ENCODE measurements around the genes EHD1, SYVN1 and CAPN1.

- PRO-cap, 2 experiments, result no peak in any of the 2 experiments
- RAMPAGE, long total RNA, 5 experiments, result no peak in any of the 5 experiments
These were observed 89.1 kb downstream of the RPS6KA4 start for GRCh38 chr11:64447739-64448717.

GRCh38 chr11:64609148-64609819 lies 18.3 kb downstream of the SLC22A12 start:
- PRO-cap, 2 experiments, result peak in 1 of 2 experiments; most common plus-strand start chr11:64609681 (in 1)
- RAMPAGE, long total RNA, 5 experiments, result no peak in any of the 5 experiments

- PRO-cap, 2 experiments, result no peak in any of the 2 experiments
- RAMPAGE, long total RNA, 5 experiments, result no peak in any of the 5 experiments
These were observed 28.8 kb downstream of the SLC22A12 start for GRCh38 chr11:64619726-64620275.

DNA sequence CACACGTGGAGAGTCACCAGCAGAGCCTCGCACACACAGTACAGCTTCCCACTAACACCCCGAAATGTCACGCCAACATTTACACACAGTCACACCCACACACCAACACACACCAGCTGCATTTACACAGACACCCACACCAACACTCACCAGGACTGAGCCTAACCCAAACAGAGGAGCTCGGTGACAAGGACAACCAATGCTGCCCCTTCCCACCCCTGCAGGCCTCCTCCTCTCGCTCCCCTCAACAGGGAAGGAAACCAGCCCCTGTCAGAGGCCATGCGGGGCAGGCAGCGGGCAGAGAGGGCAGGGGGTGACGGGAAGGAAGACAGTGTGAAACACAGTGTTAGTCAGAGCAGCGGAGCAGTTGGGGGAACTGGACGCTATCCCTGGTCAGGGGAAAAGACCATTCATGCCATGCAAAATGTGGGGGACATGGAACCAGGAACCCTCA lies 47.1 kb downstream of the NRXN2 start:
- PRO-cap, 2 experiments, result no peak in any of the 2 experiments
- RAMPAGE, long total RNA, 5 experiments, result no peak in any of the 5 experiments

DNA sequence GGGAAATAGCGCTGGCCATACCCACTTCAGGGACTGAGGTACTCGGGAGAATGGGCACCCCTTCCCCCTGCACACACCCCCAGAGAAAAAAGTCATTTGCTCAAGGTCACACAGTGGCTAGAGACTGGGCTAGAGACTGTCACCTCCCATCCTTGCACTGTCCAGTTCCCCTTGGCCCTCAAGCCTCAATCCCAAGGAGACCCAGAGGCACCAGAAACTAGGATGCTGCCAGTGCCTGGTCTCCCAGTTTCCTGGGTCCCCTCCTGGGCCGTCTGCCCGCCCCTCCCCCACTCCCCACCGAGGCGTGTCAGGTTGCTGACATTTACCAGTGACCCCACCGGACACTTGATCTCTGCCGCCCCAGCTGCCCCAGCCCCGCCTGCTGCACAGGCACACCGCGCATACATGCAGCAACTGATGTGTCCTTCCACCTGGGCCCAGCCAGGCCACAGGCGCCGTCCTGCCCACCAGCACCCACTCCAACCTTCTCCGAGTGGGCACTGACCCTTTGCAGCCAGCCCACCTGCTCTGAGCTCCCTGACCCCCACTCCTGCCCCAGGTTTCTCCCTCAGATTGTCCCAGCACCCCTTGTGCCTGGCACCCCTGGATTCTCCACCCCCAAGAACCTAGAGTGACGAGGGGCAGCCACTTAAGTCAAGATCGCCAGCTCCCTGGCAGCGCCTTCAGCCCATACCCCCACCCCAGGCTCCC lies 683 bp downstream of the PYGM start:
- PRO-cap, 2 experiments, result no peak in any of the 2 experiments
- RAMPAGE, long total RNA, 5 experiments, result no peak in any of the 5 experiments

- PRO-cap, 2 experiments, result no peak in any of the 2 experiments
- RAMPAGE, long total RNA, 5 experiments, result no peak in any of the 5 experiments
These were observed 4.3 kb upstream of the SF1 start for GRCh38 chr11:64782661-64782926.

DNA sequence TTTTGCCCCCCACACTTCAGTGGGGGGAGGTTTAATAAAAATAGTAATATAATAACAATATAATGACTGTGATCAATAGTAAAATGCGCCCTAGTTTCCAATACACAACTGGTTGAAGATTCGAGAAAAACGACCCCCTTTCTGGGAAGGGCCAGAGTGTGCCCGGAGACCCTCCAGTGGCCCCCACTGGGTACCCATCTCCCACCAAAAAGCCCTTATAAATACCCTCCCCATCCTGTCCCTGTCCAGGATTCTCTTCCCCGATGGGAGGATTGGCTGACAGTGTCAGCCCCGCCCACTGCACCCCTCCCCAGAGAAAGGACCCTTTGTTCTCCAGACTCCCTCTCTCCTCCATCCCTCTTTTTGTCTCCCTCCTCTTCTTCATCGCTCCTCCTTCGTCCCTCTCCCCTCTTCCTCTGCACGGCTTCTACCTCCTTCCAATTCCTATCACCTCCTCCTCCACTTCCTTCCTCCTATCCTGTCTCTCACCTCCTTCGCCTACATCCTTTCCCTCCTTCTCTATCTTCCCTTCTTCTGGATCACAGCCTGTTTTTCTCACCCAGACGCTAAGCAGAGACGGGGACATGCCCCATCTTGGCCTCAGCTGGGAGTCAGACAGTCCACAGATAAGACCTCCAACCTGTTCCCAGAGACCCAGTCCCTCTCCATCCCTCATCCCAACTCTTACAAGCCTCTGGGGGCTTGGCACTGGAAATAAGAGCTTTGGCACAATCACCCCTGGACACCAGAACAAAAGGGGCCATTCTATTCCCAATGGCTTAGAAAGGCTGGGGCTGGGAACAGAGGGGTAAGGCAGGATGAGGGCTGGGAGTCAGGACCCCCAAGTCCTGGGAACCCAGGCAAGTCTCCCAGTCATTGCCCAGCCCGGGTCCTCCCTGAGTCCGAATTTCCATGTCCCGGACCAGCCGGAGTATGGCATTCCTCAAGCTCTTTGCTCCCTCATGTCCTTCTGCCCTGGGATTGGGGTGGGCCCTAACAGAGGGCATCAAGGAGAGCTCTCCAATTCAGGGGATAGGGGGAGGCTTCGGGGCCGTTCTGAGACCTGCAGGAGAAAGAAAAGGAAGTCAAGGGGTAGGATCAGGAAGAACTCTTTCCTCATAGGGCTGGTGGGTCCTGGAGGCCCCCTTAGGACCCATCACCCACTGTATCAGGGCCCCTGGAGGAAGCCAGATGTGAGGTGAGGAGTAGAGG lies 13.5 kb upstream of the MEN1 start:
- PRO-cap, 2 experiments, result no peak in any of the 2 experiments
- RAMPAGE, long total RNA, 5 experiments, result no peak in any of the 5 experiments

- PRO-cap, 2 experiments, result no peak in any of the 2 experiments
- RAMPAGE, long total RNA, 5 experiments, result no peak in any of the 5 experiments
These were observed 3.8 kb upstream of the CDC42BPG start for GRCh38 chr11:64848226-64848673.

DNA sequence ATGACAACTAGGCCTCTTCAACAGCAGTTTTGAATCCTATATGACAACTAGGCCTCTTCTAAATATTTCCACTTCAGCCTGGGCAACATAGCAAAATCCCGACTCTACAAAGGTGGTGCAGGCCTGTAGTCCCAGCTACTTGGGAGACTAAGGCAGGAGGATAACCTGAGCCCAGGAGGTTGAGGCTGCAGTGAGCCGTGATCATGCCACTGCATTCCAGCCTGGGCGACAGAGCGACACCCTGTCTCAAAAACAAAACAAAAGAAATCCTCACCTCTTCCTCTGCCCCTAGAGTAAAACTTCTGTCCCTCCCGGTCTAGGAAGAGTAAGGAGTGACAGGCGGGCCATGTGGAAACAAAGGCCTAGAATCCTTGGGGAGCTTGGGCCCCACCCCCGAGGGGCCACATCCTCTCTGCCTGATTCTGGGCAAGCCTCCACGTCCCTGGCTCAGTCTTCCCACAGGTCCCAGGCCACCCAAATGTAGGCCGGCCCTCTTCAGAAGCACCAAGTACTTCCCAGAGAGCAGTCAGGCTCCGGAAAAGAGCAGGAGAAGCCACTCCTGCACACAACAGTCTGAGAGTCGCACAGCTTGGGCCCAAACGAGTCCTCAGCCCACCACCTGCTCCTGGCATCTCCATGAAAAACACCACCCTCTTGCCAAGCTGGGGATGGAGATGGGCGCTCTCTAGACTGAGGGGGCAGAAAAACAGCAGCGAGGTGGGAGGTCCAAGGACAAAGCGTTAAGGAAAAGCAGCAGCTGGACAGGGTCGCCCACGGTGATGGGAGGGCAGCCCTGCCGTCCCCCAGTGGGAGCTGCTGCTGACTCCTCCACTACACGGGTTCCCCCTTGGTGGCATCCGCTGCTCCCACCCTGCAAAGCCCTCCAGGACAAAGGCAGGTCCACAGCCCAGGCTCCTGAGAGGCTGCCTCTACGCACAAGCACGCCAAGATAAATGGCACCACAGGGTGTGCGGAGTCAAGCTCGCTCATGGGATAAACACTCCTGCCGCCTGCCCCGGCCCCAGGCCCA lies 15.5 kb downstream of the EHD1 start:
- PRO-cap, 2 experiments, result peak in 1 of 2 experiments; most common plus-strand start position 536 of the sequence (in 1)
- RAMPAGE, long total RNA, 5 experiments, result no peak in any of the 5 experiments

- PRO-cap, 2 experiments, result no peak in any of the 2 experiments
- RAMPAGE, long total RNA, 5 experiments, result no peak in any of the 5 experiments
These were observed 10.5 kb downstream of the EHD1 start for GRCh38 chr11:64867646-64868520.

GRCh38 chr11:64875463-64875724 lies 3.0 kb downstream of the EHD1 start:
- PRO-cap, 2 experiments, result no peak in any of the 2 experiments
- RAMPAGE, long total RNA, 5 experiments, result no peak in any of the 5 experiments

- PRO-cap, 2 experiments, result peak in 2 of 2 experiments; most common minus-strand start chr11:64878621 (in 2)
- RAMPAGE, long total RNA, 5 experiments, result no peak in any of the 5 experiments
These were observed at the start of gene EHD1 for GRCh38 chr11:64877666-64878740. Gene EHD1, minus strand, starts transcription at chr11:64878621.

DNA sequence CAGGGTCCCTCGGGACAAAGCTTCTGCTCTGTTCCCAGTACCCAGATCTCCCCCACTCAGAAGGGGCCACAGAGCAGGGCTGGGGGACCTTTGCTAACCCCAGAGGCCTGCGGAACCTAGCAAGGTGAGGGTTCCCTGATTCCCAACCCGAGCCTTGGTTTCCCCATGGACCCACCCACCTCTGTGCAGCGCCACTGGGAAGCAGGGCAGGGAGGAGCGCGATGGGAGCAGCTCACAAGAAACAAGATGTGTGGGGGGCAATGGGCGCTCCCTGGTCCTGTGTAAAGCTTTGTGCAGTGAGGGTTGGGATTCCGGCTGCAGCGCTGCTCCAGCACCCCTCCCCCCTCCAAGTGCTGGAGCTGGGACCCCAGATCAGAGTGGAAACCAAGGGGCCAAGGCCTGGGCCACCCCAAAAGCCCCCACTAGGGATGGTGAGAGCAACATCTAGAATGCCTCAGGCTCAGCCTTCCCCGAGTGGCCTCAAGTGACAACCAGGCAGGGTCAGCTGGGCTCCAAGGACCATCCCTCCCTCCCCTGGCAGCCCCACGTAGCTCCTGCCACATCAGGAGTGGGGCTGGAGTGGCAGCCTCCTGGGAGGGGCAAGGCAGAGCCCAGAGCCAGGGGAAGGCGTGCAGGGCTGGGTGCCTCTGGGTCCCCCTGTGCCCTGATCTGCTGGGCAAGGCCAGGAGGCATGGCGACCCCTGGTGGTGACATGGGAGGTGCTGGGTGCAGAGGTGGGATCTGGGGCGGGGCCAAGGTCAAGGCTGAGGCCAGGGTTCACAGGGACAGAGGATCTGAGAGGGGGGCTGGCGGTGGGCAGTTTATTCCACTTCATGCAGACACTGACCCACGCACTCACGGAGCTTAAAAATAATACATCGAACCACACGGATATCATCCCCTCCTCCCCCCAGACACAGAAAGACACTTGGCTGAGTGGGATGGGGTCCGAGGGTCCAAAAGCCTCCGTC lies 15.6 kb upstream of the EHD1 start:
- PRO-cap, 2 experiments, result no peak in any of the 2 experiments
- RAMPAGE, long total RNA, 5 experiments, result no peak in any of the 5 experiments

- PRO-cap, 2 experiments, result peak in 1 of 2 experiments; most common plus-strand start chr11:65041435 (in 1)
- RAMPAGE, long total RNA, 5 experiments, result no peak in any of the 5 experiments
These were observed 339 bp downstream of the SAC3D1 start for GRCh38 chr11:65041292-65041806.

DNA sequence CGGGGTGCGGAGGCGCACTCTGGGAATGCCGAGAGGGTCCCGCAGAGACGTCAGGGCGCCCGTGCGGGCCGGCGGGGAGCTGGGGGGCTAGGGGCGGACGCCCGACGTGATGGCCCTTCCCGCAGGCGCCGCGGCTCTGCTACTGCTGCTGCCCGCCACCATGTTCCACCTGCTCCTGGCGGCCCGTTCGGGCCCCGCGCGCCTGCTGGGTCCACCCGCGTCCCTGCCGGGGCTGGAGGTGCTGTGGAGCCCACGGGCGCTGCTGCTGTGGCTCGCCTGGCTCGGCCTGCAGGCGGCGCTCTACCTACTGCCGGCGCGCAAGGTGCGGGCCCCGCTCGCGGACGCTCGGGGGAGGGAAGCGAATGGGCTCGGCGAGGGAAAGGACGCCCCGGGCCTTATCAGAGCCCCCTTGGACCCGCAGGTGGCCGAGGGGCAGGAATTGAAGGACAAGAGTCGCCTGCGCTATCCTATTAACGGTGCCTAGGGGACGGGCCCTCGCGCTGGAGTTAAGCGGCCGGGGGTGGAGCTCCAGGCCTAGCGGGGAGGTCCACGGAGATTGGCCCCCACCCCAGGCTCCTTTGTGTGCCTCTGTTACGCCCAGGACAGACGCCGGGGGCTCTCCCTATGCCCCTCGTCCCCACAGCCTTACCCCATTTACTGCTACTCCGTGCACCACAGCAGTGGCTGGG lies 862 bp downstream of the TM7SF2 start:
- PRO-cap, 2 experiments, result peak in 1 of 2 experiments; most common plus-strand start position 361 of the sequence (in 1)
- RAMPAGE, long total RNA, 5 experiments, result start-site peak on the plus strand in 2 of 5 experiments, centred at positions 331 to 332 of the sequence, 45 to 51 reads per replicate

DNA sequence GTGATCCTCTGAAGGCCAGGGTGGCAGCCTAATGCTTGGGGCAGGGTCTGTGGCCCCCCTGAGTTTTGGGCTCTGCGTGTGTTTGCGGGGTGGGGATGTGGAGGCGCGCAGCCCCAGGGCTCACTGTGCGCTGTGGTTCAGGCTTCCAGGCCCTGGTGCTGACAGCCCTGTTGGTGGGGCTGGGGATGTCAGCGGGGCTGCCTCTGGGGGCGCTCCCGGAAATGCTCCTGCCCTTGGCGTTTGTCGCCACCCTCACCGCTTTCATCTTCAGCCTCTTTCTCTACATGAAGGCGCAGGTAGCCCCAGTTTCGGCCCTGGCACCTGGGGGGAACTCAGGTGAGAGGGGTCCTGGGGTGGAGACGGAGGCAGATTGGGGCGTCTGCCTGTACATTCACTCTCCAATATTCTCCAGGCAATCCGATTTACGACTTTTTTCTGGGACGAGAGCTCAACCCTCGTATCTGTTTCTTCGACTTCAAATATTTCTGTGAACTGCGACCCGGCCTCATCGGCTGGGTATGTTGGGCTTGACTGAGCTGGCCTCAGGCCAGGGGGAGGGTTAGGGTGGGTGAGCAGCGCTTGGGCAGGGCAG lies 1.5 kb downstream of the TM7SF2 start:
- PRO-cap, 2 experiments, result peak in 1 of 2 experiments; most common minus-strand start position 477 of the sequence (in 1)
- RAMPAGE, long total RNA, 5 experiments, result no peak in any of the 5 experiments

GRCh38 chr11:65134138-65134929 lies at the start of gene SYVN1:
Gene SYVN1, minus strand, starts transcription at chr11:65134519.
- PRO-cap, 2 experiments, result peak in 2 of 2 experiments; most common plus-strand start chr11:65134565 (in 2); most common minus-strand start chr11:65134519 (in 2)
- RAMPAGE, long total RNA, 5 experiments, result start-site peak on the minus strand in 2 of 5 experiments, at chr11:65134482-65134535 at its widest, 818 to 1,264 reads per replicate

- PRO-cap, 2 experiments, result peak in 2 of 2 experiments; most common plus-strand start chr11:65181910 (in 1); most common minus-strand start chr11:65181819 (in 2)
- RAMPAGE, long total RNA, 5 experiments, result start-site peak on the plus strand in 4 of 5 experiments, at chr11:65181677-65181972 at its widest, 34 to 1,501 reads per replicate
These were observed at the start of gene CAPN1 for GRCh38 chr11:65181480-65182043. Gene CAPN1, plus strand, starts transcription at chr11:65181928.

DNA sequence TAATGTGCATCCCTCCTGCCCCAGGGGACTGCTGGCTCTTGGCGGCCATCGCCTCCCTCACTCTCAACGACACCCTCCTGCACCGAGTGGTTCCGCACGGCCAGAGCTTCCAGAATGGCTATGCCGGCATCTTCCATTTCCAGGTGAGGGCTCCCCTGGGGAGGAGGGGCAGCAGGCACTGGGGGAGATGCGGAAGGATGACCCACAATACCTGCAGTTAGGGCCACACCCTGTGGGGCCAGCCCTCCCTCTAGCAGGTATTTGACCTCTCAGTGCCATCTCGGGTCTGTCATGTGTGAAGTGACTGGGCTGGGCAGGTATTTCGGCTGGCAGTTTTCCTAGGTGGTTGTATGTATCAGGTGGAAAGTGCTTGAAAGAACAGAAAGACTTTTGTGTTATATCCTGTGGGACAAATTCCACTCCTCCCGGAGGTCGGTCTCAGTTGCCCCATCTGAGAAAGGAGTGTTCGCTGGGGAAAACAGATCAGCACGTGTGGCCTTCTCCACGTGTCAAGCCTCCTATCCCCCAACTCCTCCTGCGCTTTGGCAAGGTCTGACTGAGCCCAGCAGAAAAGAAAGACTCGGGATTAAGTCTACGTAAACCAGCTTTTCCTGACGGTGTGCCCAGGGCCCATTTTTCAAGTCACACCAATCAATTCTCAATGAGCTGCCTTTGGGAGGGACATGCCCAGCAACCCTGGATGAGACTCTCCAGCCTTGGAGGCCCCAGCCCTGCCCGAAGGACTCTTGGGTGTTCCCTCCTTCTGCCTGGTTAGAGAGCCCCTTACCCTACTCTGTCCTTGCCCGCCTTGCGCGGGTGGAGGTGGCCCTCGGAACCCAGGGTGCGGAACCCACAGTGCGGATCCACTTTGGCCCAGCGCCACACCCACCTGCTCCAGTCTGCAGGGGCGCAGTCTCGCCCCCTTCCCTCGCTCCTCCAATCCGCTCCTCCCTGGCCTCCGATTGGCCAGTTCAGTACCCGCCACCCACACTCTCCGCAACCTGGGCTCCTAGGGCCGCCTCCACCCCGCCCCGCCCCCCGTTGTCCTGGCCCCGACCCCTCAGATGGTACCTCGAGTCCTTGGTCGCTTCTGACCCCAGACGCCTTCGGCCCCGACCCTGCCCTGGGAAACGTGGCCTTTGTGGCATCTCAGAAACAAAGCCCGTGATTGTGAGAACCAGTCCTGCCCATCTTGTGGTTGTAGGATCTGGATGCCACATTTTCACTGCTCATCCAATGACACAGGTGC lies 2.1 kb downstream of the CAPN1 start:
- PRO-cap, 2 experiments, result peak in 1 of 2 experiments; most common plus-strand start position 349 of the sequence (in 1); most common minus-strand start position 116 of the sequence (in 1)
- RAMPAGE, long total RNA, 5 experiments, result no peak in any of the 5 experiments

DNA sequence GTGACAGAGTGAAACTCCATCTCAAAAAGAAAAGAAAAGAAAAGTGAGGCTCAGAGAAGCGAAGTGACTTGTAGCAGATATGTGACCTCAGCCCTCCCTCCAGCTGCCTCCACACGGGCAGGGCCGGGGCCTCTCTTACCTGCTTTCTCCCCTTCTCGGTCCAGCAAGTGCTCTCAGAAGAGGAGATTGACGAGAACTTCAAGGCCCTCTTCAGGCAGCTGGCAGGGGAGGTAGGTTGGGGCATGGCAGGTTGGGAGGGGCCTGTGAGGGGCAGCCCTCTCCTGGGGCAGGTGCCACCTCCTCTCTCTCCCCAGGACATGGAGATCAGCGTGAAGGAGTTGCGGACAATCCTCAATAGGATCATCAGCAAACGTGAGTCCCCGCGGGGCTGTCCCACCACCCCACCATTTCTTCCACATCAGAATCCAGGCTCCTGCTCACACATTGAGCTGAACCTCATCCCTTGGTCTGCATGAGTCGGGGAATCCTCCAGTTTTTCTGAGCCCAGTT lies 26.2 kb downstream of the CAPN1 start:
- PRO-cap, 2 experiments, result no peak in any of the 2 experiments
- RAMPAGE, long total RNA, 5 experiments, result no peak in any of the 5 experiments